Rectum (tissue), 1 donor: ENCODE measurements around a stretch of chr14.

GRCh38 chr14:92507165-92507743, 6.3 kb upstream of the RIN3 start:
- PRO-cap = bidirectional peak, plus-strand start at chr14:92507385, minus-strand start at chr14:92507234

- PRO-cap = no peak
These were observed 26.1 kb downstream of the RIN3 start for GRCh38 chr14:92539305-92540395.

DNA sequence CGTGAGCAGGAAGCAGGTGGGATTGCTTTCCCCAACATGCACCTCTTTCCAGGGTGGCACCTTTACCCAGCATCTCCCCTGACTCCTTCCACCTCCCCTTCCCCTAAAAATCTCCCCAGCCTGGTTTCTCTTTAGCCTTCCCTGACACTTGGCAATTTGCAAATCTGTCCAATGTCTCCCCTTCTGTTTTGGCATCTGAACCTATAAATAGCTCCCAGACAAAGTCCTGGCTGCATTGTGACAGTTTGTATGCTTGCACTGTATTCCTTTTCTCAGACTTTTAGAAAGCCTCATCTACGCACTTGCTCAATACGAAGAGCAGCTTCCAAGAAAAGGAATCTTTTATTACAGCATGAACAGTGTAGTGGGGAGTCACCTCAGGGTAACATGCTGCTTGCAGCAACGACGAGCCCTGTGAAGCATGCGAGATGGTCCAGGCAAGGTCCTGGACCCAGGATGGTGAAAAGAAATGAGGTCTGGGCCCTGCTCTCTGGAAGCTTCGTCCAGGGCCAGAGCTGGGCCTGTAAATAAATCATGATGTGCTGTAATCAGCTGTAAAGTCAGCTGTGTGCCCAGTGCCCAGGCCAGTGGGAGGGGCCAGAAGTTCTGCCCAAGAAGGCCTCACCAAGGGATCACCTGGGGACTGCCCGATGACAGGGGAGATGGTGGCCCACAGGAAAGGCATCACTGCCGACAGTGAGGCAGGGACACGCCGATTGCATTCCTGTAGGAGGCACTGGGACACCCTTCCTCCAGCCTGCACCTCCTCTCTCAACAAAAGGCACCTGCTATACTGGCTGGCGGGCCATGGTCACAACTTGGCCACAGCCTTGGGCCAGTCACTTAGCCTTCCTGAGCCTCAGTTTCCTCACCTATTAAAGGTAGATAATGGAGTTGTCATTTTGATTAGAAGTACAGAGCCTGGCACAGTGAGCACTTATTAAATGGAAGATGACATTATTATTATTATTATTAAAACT, 88.4 kb downstream of the RIN3 start:
- PRO-cap = no peak

GRCh38 chr14:92615292-92616214, 102.0 kb downstream of the RIN3 start:
- PRO-cap = no peak

DNA sequence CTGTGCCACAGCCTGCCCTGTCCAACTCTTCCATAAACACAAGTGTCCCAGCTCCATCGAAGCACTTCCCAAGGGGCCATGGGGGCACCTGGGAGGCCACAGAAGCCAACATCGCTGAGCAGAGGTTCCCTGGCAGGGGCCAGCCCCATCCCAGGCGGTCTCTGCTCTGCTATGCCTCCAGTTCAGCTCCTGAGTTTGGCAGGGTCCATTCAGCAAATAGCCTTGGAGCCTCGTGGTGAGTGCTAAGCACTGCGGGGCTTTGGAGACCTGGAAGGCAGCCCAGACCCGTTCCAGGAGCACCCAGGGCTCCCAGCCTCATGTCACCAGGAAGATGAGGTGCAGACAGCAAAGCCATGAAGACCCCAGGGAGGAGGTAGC, 109.6 kb downstream of the LGMN start:
- PRO-cap = no peak

DNA sequence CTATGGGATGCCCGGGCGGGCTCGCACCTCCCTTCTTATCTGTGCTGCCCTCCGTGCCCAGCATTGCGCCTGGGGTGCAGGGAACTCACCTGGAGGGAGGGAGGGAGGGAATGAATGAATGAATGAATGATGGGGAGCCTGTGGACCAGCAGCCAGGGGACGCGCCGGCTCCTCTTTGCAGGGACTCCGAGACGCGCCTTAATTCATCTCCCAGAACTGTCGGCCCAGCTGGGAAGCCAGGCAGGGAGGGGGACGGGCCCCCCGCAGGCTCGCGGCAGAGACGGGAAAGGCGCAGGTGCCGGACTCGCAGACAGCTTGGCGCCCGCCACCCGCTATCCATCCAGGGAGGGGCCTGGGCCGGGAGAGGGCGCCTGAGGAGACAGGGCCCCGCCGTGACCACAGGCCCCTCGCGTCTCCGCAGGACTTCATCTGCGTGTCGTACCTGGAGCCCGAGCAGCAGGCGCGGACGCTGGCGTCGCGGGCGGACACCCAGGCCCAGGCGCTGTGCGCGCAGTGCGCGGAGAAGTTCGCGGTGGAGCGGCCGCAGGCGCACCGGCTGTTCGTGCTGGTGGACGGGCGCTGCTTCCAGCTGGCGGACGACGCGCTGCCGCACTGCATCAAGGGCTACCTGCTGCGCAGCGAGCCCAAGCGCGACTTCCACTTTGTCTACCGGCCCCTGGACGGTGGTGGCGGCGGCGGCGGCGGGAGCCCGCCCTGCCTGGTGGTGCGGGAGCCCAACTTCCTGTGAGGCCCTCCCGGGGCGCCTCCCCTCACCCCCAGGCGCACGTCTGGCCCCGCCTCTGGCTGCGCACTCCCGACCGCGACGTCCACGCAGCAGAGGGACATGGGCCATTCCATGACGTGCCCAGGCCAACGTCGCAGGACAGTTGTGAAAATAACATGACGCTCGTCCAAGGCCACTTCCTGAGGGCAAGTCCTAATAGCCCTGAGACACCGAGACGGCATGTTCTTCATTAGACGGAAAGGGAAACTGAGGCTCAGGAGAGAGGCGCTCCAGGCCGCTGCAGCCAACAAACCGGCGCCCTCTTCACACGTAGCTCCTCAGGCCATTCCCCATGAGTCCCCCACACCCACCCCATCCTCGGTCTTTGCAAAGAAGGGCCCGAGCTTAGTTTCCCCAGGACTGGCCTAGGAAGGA, 60.5 kb downstream of the LGMN start:
- PRO-cap = bidirectional peak, plus-strand start at position 680 of the sequence, minus-strand start at position 656 of the sequence

- PRO-cap = no peak
These were observed 52.2 kb downstream of the GOLGA5 start for GRCh38 chr14:92846314-92846709.

- PRO-cap = no peak
These were observed 5.9 kb upstream of the CHGA start for GRCh38 chr14:92917196-92917395.

GRCh38 chr14:92932330-92933081, 9.6 kb downstream of the CHGA start:
- PRO-cap = no peak

DNA sequence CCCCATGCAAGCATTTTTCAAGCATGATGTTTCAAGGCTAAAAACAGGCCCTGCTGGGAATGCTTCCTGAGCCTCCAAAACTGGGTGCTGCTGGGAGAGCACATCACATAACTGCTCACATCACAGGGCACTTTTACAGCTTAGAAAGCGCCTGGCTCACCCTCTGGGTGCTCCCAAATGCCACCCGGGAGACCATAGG, 58.9 kb downstream of the ITPK1 start:
- PRO-cap = unidirectional peak, minus-strand start at position 82 of the sequence

DNA sequence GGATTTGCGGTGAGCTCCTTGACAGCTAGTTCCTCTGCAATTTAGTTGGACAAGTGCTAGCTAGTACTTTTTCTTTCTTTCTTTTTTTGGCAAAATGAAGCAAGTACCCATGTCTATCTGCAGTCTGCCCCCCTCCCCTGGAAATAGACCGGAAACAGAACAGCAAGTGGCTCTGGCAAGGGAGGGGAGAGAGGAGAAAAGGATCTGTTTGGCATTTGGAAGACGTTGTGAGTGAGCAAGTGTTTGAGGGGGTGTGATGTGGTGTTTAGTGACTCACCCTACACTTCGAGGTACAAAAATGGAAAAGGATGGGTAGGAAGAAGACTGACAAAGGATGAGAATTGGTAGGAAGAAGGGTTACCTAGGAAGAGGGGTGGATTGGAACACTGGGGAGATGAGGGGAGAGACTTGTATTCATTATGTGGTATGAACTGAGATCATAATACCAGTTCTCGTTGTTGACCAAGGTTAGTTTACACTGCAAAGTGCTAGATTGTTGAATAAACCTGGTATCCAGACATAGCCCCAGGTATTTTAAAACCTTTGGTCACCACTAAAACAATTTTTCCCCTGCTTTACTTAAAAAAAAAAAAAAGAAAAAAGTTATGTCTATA, 936 bp downstream of the UBR7 start:
- PRO-cap = no peak

GRCh38 chr14:93286288-93286824, 46.5 kb downstream of the BTBD7 start:
- PRO-cap = no peak

- PRO-cap = no peak
These were observed 23.6 kb downstream of the BTBD7 start for GRCh38 chr14:93309129-93309752.

DNA sequence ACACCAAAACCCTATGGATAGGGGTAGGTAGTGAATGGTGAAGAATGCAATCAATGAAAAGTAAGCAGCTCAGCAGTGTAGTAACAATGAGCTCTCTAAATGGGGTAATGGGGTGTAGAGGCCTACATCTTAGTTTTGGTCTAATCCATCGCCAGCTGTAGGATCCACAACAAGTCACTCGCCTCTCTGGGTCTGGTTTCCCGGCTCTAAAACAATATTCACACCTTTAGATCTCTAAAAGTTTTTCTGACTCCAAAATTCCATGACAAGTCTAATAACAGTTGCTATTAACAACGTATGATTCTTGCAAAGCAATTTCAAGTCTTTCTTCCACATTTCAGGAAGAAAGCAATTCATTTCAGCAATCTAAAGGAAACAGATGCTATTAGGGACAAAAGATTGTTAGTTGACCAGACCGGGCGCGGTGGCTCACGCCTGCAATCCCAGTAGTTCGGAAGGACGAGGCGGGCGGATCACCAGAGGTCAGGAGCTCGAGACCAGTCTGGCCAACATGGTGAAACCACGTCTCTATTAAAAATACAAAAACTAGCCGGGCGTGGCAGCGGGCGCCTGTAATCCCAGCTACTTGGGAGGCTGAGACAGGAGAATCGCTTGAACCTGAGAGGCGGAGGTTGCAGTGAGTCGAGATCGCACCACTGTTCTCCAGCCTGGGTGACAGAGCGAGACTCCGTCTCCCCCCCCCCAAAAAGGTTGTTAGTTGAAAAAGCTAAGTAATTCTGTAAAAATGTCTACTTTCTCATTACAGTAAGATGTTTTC, 1.5 kb downstream of the BTBD7 start:
- PRO-cap = bidirectional peak, plus-strand start at position 449 of the sequence, minus-strand start at position 195 of the sequence

DNA sequence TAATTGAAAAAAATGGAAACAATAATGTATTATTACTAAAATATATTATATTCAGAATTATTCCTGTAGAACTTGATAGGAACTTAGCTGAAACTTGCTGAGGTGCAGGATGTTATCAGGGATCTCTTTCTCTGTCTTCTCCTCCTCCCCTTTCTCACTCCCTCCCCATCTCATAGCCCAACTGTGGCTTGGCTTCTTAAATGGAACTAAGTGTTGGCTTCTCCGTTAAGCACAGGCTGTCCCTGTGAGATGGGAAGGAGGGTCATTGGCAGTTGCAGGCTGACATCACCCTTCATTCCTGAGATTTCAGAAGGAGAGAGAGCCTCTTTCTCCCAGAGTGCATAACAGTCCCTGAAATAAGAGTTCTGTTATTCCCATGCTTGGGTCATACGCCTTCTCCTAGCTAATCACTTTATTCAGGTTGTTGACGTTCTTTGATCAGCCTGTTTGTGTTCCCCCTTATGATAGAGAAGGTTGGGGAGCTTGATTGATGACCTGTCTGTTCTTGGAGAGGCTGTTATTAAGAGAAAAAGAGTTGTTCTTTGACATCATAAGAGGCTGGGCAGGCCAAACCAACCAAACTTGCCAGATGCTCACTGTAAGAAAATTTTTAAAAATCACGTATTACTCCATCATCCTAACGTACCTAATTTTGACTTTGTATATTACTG, 162.1 kb downstream of the UNC79 start:
- PRO-cap = no peak

- PRO-cap = no peak
These were observed 2.4 kb upstream of the ASB2 start for GRCh38 chr14:93978736-93979298.

DNA sequence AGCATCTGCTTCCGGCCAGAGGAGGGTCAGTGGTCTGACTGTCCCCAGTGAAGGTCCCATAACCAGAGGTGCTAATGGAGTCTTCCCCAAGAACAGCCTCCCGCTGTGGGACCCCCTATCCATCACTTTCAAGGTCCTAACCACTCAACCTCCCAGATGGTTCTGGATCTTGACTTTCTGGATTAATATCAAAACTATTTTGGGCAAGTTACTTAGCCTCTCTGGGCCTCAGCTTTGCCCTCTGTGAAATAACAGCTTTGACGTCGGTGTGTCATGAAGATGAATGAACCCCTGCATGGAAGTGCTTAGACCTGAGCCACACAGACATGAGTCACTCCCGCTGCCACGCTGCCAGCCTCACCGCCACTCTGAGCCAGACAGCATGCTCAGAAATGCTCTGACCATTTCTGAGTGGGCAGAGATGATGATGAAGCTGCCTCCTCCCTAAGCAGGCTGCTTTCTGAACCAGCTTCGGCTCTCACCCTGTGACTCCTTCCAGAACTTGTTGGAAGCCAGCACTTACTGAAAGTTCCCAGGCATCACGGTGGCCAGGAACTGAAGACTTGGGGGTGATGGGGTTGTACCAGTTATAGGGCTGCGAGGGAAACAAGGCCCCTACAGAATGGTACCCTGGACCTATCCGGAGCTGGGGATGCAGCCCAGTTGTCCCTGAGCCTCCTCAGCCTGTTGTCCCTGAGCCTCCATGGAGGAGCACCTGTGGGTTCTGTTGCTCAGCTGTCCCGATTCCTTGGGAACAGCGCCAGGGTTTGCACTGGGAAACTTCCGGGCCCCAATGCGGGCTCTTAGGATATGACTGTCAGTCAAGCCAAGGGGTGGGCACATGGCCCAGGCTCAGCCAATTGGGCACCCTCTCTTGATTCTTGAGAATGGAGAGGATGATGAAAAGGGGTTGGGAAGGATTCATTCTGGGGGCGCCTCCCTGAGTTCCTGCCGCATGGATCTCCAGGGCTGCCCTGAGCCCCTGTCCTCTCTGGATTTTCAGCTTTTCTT, 2.0 kb upstream of the CCDC197 start:
- PRO-cap = no peak

- PRO-cap = no peak
These were observed 24.2 kb downstream of the OTUB2 start for GRCh38 chr14:94050351-94050808.

GRCh38 chr14:94054308-94054591, 26.8 kb downstream of the DDX24 start:
- PRO-cap = no peak

GRCh38 chr14:94059210-94059646, 21.8 kb downstream of the DDX24 start:
- PRO-cap = no peak